Hair follicle dermal papilla cell (primary cell): ENCODE data around the genes JPT1 and CASKIN2.

DNA sequence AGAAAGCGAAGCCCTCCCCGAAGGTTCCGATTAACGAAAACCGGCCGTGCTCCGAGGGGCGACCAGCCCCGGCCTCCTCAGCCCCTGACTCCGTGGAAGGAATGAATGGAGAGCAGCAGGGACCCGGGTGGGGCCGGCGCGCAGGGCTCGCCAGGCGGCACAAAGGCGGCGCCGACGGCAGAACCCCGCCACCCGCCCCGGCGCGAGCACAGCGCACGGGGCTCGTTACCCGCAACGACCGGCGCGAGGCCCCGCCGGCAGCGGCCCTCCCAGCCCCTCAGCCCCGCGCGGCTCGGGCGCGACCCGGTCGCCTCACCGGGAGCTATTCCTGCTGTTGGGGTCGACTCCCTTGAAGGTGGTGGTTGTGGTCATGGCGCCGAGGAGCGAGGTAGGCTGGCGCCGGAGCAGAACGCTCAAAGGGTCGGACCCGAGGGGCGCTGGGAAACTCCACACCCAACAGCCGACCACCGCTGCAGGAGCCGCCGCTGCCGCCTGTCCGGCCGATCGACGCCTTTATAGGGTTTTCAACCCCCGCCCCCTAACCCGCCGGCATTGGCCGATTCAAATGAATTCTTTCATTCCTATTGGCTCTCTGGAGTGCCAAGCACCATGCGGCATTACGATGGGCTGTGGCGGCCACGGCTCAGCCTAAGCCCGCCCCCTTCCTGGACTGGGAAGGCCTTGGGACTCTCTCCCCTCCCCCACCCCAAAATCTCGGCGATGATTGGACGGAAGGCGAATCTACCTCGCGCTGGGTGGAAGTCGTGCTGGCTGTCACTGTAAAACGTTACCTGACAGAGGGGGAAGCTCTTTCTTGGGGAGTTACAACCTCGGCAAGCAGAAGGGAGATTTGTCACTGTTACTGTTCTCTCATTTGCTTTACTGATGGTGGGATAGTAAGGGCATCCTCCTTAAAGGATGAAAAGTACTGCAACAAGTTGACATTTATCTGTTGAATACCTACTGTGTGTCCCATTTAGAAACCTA, at the start of gene JPT1:
JPT1 (minus strand) TSS at position 487 of the 987 bp plus-strand sequence.
- CAGE, long polyA plus RNA: no peak

- CAGE, long polyA plus RNA: no peak
Measured at GRCh38 chr17:75205829-75206299, 385 bp downstream of the NUP85 start.

DNA sequence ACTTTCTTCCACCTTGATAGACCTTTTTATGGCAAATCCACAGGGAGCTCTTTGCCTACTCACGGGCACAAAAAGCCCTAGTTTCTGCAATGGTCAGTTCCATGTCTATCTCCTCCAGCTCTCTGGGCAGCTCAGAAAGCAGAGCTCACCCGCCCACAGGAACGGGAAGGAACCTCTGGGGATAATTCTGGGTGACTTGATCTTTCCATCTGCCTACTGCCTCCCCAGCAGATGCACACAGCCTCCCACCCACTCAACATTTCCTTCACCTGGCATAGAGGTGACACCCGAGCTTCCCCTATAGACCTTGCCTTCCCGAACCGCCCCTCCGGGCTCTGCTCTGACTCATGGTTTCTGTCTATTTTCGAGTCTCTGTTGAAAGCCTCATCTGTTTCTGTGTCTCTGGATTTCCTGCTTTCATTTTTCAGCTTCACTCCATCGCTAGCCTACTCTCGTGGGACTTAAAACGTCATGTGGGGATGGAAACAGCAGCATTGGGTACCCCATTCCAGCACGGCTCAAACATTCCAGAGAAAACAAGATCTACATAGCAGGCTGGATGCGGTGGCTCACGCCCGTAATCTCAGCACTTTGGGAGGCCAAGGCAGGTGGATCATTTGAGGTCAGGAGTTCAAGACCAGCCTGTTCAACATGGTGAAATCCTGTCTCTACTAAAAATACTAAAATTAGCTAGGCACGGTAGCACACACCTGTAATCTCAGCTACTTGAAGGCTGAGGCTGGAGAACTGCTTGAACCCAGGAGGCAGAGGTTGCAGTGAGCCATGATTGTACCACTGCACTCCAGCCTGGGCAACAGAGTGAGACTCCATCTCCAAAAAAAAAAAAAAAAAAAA, 11.3 kb downstream of the GGA3 start:
- CAGE, long polyA plus RNA: no peak

DNA sequence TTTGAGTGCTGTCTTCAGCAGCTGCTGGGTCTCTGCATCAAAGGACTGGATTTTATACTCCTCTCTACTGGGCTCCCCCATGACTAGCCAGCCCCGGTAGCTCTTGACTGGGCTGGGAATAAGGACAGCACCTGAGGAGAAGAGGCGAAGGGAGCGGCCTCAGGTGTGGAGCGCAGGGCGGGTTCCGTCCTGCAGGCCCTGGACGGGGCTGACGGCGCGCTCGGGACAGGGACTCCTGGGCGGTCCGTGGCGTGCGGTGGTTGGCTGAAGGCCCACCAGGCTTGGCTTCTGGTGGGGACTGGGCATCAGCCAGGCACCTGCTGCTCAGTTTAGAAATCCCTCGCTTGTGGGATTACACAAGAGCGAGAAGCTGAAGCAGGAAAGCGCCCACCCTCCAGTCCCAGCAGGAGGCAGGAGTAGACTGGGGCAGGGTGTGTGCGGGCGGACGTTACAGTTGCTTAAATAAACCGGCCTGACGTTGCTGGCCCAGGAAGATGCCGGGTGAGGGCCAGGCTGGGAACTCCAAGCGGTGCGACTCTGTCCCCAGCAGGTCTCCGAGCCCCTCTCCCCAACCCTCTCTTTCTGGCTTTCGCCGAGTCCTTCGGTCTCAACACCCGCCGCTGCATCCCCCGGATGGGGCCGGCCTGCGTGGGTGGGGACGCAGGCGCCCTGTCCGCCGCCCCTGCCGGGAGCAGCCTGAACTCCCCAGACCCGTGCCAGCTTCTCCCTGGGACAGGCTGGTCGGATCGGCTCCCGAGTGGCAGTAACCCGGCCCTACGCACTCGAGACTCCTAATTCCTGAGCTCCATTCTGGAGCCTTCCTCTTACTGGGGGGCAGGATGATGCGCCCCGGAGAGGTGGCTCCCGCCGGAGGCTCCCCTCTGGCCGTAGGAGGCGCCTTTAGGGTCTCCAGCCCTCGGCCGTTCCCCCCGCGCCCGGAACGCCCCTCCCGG, 640 bp downstream of the MIF4GD start:
- CAGE, long polyA plus RNA: no peak

DNA sequence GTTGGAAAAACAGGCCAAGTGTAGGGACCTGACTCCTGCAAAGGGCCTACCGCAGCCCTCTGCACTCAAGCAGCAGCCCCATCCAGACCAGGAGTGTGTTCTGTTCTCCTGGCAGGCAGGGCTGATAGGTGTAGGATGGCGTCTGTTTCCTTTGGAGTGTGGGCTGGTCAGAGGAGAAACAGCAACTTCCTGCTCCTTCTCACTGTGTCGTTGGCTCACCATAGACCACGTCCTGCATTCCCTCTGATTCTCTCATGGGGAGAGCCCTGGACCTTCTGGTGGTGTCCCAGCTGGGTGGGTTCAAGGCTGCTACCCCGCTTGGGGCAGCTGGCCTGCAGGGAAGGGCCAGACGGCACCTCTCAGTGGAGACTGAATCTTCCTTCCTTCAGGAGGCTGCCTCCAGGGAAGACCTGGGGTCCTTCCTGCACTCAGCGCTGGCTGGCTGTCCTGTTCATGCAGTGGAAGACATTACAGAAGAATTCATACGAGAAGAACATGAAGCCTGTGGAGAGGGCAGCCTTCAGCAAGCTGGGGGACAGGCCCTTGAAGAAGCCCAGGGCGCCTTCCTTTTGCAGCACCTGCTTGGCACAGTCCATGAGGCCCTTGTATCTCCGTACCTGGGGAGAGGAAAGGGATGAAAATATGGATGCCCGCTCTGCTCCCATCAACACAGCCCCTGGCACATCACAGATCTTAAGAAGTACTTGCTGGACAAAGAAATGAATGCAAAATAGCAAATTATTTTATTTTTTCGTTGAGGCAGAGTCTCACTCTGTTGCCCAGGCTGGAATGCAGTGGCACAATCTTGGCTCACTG, 2.2 kb upstream of the MIF4GD start:
- CAGE, long polyA plus RNA: no peak

- CAGE, long polyA plus RNA: no peak
Measured at GRCh38 chr17:75308982-75309869, 20.0 kb upstream of the SLC25A19 start.

DNA sequence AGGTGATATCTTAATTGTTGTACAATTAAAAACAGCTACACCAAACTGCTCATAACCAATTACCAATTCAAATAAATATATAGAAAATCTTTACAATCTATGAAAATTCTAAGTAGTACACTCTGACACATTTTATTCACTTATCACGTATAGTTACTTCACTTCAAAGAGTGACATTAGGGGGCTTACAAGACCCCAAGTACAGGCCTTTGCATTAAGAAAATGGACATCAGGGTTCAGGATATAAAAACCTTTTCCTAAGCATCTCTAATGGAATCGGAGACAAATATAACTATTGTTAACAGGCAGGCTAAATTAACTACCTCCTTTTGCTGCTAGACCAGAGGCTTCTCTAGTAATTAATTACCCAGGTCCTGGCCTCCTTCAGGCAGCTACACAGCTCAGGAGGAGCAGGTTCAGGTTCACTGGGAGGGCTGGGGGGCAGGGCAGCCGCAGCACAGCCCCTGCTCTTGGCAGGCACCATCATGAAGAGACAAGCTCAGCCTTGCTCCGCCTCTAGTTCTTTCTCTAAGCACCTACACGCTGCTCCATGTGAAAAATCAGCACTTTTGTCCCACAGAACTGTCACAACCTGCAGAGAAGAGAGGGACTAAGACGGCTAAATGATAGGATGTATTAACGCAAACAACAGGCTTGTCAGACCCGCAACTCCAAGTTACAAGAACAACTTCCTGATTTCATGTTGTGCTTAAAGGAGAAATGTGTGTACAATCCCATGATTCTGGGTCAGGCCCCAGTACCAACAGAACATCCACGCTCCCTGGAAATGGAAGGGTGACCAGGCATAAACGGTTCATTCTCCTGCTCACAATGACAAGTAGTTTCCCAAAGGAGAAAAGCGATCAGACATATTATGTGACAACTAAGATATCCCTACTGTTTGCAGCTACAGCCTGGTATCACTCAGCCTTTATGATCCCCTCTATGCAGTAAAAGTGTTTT, 53.4 kb downstream of the GRB2 start:
- CAGE, long polyA plus RNA: no peak

DNA sequence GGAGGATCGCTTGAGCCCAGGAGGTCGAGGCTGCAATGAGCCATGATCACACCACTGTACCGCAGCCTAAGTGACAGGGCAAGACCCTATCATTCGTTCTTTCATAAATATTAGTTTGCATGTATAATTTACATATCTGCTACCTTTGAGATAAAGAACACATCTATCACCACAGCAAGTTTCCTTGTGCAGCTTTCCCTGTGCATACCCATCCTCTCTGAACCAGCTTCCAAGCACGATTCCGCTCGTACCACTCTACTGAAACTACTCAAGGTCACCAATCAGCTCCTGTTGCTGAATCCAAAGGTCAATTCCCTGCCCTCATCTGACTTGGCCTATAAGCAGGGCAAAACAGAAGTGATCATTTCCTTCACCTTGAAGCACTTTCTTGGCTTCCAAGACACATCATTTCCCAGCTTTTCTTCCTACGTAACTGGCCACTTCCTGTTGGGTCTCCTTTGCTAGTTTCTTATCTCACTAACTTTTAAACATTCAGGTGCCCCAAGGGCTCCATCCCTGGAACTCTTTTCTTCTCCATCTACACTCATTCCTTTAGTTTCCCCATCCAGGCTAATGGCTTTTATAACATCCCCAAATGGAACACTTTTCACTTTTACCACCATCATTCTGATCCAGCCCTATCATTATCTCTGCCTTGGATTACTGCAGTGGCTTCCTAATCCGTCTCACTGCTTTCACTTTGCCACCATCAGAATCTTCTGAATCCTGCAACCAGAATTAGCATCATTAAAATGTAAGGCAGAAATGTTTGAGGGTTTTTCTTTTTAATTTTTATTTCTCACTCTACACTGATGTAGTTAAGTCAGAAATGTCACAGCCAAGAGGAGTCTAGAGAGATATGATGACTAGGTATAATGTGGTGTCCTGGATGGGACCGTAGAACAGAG, 48.8 kb downstream of the GRB2 start:
- CAGE, long polyA plus RNA: no peak

- CAGE, long polyA plus RNA: no peak
Measured at GRCh38 chr17:75428755-75429330, 23.4 kb upstream of the GRB2 start.

DNA sequence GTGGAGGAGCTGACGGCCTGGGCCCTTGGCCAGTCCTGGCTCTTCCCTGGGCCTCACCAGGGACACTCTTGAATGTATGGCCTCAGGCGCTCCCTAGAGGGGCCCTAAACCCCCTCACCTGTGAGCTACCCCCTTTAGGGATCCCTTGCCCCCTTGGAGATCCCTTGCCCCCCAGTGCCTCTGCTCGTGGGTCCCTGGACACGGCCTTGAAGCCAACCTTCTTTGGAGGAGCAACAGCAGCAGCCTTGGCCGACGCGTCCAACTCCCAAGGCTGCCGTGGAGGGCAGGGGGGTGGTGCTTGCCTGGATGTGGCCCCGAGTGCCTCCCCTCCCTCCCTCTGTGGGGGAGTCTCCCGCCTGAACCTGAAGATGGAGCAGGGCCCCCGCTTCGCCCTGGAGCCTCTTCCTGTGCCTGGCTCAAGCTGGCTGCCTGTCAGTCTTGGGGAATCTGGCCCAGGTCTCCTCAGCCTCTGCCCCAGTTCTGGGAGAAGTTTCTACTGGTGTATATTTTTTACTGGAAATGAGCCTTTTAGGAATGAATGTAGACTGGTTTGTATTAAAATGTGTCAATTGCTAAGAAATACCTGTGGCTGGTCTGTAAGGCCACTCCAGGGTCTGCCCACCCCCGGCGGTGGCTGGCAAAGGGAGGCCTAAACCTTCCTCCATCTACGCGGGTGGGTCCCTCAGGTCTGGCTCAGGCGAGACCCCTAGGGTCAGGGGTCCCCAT, 15.7 kb downstream of the CASKIN2 start:
- CAGE, long polyA plus RNA: no peak

DNA sequence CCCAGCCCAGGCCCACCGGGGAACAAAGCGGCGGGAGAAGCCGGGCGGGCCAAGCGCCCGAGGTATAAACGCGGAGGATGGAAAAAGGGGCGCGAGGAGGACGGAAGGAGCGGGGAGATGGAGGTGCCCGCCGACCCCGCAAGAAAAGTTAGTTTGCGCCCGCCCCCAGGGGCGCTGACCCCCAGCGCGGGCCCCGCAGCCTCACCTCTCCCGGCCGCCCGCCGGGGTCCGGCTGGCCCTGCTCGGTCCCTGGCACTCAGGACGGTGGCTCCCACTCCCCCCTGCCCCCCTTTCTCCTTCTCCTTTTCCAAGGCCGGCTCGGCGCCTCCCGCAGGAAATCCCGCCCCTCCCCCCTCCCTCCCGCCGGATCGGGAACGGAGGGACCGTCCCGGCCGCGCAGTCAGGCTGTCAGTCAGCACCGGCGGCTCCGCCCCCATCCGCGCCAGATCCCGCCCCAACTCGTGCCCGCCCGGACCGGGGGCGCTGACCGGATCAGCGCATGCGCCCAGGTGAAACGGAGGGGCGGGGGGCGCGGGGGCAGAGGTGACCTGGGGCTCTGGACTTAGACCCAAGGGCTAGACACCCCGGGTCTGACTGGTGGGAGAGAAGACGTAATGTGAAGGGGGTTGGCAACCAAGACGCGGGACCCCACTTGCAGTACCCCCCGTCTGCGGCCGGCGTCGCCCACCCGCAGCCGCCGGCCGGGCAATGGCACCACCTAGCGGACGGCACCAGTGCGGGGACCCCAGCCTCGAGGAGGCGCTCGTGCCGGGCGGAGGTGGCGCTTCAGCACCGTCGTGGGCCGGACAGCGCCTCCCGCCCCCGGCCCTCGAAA, at the start of gene CASKIN2:
CASKIN2 (minus strand) TSS at position 342 of the 835 bp plus-strand sequence.
- CAGE, long polyA plus RNA: no peak

- CAGE, long polyA plus RNA: no peak
Measured at GRCh38 chr17:75516699-75517310, 477 bp downstream of the TSEN54 start.

DNA sequence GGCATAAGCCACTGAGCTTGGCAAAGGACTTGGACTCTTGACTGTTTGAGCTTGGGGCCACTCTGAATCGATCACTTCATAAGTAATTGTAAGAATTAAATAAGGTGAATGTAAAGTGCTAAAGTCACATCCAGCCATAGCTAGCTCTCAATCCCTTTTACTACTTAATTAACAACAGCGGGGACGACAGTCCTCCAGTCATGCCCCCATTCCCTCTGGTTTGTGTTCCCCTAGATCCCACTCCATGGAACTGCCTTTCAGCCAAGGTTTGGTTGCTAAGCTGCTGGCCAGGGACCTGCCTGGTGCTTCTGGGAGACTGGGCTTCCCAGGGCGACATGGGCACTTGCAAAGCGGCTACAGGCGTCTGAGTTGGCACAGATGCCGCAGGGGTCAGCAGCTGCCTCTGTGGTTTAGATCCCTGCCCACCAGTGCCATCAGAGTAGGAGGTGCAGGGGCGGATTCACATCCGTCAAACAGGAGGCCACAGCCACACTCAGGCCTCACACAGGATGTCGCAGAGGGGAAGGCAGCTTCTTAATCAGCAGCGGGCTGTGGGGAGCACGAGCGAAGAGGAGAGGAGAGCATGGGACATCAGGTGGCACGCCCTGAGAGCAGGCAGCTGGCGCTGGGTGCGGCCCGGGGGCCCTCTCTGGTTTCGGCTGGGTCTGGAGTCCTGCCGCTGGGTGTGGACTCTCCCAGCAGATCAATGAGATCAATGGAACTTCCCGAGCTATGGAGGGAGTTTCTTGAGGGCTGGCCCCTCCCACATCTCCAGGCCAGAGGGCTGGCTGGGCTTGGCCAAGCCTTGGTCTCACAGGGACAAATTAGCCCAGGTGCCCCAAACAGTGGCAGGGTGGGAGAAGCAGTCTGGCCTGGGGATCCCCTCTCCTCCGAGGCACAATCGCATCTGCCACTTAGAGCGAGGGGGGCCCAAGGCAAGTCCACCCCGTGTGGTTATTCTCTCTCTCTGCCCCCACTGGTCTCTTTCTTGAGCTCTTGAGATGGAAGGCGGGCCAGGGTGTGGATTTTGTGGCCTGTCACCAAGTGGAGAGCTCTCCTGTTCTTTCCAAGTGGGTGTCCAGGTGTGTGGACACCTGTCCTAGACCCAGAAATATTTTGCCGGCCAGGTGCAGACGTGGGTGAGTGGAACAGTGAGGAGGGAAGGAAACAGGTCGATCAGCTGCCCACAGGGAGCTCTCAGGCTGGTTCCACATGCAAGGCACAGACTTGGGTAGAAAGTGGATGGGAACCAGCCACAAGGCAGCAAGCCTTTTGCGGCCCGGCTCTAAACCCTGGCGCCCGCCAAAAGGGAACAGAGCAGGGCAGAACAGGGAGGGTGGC, 9.7 kb downstream of the LLGL2 start:
- CAGE, long polyA plus RNA: no peak

DNA sequence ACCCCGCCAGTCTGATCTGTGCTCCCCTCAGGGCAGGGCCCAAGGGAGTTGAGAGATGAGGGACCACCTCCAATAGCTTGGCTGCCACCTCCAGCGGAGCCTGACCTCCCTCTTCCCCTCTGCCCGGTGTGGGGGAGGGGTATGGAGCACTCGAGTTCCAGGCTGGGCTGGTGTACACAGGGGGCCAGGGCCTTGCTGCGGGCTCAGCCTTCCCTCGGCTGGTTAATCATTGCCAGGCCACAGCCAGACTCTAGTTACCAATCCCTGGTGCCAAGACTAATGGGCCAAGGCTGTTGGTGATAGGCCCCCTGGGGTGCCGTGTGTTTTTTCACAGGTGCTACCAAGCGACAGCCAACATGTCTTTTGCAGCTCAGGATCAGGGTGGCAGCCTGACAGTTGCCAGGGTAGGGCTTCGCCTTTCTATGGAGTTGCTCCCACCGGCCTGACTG, 30.1 kb upstream of the MYO15B start:
- CAGE, long polyA plus RNA: no peak

GRCh38 chr17:75632891-75633347, 315 bp upstream of the SMIM5 start:
- CAGE, long polyA plus RNA: no peak

GRCh38 chr17:75697972-75698343, 23.3 kb upstream of the ITGB4 start:
- CAGE, long polyA plus RNA: no peak

GRCh38 chr17:75702930-75703384, 18.3 kb upstream of the ITGB4 start:
- CAGE, long polyA plus RNA: no peak

DNA sequence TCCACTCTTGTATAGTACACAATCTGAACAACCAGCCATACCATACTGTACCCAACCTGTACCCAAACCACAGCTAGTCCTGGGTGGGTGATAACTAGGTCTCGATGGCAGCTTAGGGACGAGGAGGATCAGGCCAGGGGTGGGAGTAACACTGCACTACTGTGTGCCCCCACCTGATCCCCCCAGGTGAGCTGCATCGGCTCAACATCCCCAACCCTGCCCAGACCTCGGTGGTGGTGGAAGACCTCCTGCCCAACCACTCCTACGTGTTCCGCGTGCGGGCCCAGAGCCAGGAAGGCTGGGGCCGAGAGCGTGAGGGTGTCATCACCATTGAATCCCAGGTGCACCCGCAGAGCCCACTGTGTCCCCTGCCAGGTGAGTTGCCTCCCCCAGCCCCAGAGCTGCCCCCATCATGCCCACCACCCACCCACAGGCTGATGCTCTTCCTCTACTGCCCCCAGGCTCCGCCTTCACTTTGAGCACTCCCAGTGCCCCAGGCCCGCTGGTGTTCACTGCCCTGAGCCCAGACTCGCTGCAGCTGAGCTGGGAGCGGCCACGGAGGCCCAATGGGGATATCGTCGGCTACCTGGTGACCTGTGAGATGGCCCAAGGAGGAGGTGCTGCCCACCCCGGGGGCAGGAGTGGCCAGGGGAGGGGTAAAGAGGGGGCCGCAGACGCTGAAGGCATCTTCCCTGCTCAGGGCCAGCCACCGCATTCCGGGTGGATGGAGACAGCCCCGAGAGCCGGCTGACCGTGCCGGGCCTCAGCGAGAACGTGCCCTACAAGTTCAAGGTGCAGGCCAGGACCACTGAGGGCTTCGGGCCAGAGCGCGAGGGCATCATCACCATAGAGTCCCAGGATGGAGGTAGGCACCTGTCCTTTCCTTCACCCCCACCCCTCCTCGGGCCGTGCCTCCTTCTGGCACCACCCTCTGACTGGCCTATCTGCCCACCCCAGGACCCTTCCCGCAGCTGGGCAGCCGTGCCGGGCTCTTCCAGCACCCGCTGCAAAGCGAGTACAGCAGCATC, 8.4 kb downstream of the GALK1 start:
- CAGE, long polyA plus RNA: no peak

- CAGE, long polyA plus RNA: no peak
Measured at GRCh38 chr17:75764037-75764573, 887 bp downstream of the GALK1 start.

- CAGE, long polyA plus RNA: no peak
Measured at GRCh38 chr17:75877701-75878226, 617 bp downstream of the TRIM47 start.